ENCODE measurements around a stretch of chr22.

GRCh38 chr22:28338336-28339261, 341.0 kb downstream of the TTC28 start:
- RRBS, result no CpG with 5 or more reads among the region's 14 CpGs

- RRBS, result no CpG with 5 or more reads among the region's 5 CpGs
Observed at GRCh38 chr22:28629370-28630236, 50.0 kb downstream of the TTC28 start.

GRCh38 chr22:28808627-28809125, 36.2 kb downstream of the CCDC117 start:
- RRBS, result no CpG with 5 or more reads among the region's 1 CpG

GRCh38 chr22:28812519-28812825, 40.0 kb downstream of the CCDC117 start:
- RRBS, result no CpG with 5 or more reads among the region's 5 CpGs

- RRBS, result 84% methylated on average over 12 of the region's 33 CpGs
Observed at GRCh38 chr22:29050371-29051318, 11.0 kb downstream of the C22orf31 start.

- RRBS, result no CpG with 5 or more reads among the region's 2 CpGs
Observed at GRCh38 chr22:29053691-29054177, 7.9 kb downstream of the C22orf31 start.

DNA sequence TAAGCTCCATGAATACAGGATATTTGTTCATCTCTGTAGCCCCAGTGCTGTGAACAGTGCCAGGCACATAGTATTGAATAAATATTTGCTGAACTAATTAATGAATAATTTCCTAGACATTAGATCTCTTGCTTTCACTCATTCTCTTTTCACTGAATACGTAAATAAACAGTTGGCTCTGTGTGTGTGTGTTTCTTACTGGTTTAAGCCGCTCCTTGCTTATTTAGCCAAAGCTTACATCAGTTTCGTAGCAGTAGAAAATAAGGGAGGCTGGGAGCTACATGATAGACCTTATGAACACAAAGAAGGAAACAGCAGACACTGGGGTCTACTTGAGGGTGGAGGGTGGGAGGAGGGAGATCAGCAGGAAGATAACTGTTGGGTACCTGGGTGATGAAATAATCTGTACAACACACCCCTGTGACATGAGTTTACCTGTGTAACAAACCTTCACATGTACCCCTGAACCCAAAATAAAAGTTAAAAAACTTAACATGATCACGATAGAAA, 17.3 kb downstream of the KREMEN1 start:
- RRBS, result no CpG with 5 or more reads among the region's 4 CpGs

DNA sequence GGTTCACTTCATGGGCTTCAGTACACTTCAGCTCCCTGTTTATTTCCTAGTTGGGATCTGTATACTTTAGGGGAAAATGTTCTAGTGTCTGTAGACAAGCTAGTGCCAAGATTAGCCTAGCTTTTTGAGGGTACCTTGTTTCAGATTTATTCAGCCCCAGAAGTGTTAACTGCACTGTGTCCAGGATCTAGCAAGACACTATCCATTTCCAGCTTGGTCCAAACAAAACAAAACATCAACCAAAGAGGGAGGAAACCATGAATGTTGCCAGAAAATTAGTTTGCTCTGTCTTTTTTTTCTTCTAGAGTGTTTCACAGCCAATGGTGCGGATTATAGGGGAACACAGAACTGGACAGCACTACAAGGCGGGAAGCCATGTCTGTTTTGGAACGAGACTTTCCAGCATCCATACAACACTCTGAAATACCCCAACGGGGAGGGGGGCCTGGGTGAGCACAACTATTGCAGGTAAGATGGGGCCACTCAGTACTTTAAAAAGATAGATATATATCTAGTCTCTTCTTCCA, 21.2 kb downstream of the KREMEN1 start:
- RRBS, result no CpG with 5 or more reads among the region's 4 CpGs

- RRBS, result 50% methylated on average over 2 of the region's 26 CpGs
Observed at GRCh38 chr22:29202121-29203338, 3.2 kb upstream of the EMID1 start.

DNA sequence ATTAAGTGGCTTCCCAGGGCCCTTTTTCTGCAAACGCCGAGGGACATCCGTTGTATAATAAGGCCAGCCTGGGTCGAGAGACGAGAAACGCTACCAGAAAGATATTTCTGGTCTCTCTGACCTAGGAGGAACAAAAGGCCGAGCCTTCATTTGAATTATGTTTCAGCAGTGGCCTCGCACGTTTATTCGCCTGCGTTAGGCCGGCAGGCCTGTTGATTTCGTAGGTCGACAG, 922 bp downstream of the EWSR1 start:
- RRBS, result 4% methylated on average over 3 of the region's 14 CpGs

GRCh38 chr22:29346608-29347209, 31.2 kb upstream of the RASL10A start:
- RRBS, result no CpG with 5 or more reads among the region's 5 CpGs

DNA sequence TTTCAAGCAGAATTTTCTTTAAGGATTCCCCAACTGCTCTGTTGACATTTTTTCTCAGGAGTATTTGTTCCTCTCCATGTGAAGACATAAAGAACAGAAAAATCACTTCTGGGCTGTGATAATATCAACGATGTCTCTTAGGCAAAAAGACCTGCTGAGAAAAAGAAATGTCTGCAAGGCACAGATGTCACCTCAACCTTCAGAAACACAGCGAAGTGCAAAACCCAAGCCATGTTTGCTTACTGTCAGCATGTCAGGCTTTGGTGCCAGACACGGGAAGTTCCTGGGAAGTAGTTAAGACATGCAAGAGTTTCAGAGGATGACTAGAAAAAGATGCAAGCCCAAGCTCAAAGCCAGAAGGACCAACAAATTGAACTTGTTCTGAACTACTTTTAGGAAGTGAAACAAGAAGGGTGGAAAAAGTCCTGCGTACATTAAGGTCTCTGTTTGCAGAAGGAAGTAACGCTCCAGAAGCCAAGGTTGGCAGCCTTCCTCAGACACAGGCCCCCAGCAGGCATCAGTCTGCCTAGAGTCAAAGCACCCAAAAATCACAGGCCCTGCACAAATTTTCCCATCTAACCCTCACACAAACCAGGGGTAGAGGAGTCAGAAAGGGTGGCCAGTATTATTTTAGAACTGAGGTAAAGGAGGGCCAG, 2.7 kb downstream of the AP1B1 start:
- RRBS, result no CpG with 5 or more reads among the region's 5 CpGs

- RRBS, result no CpG with 5 or more reads among the region's 7 CpGs
Observed at GRCh38 chr22:29481690-29482104, 1.7 kb downstream of the NEFH start.

DNA sequence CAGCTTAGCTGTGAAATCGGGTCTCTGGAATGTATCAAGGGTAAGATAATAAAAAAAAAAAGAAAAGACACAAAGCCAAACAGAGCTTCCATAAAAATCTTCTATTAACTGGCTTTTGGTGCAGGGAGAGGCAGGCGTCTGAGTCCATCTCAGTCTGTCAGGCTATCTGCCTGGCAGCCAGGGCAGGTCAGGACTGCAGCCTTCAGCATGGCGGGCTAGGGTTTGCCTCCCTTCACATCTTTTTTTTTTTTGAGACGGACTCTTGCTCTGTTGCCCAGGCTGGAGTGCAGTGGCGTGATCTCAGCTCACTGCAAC, 28.7 kb downstream of the UQCR10 start:
- RRBS, result no CpG with 5 or more reads among the region's 5 CpGs

- RRBS, result no CpG with 5 or more reads among the region's 6 CpGs
Observed at GRCh38 chr22:30025143-30025775, 55.0 kb upstream of the HORMAD2 start.

DNA sequence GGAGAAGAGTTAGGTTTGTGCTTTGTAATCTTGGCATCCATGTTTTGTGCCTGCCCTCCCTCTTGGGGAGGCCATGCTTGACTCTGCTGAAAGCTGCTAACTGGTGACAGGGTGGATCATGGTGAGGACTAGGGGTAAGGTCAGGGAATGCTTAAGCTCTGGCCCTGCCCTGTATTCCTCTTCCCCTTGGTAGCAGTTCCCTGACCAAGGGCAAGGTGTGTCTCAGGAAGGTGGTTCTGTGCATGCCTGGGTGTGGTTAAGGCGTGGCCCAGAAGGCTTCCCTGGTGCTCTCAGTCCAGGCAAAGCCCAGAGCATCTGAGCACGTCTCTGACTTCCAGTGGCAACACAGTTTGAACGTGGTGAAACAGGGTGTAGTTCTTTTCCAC, 53.2 kb upstream of the HORMAD2 start:
- RRBS, result no CpG with 5 or more reads among the region's 3 CpGs

DNA sequence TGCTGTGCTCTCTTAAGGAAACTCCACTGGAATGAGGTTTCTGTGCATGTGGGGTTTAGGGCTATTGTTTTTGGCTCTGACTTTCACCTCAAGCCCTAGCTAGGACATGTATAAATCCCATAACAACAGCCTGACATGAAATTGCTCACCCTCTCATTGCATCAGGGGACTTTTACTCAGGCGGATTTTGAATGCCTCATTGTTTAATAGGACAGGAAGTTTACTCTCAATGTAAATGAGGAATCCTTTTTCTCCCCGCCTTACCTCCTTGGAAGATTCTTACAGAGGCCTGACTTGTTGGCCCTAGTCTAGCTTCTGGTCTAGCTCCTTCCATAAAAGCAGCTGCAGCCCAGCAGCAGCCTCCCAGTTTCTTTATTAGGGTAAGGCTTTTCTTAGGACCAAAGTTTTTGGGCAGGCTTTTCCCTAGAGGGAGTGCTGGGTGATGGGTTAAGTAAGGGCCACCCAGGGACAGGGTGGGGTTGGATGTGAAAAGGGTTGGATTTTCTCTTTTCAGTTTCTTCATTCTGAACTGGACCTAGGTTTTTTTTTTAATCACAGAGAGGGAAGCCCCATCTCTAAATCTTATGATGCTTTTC, 49.8 kb downstream of the LIF start:
- RRBS, result no CpG with 5 or more reads among the region's 2 CpGs

GRCh38 chr22:30238526-30239074, 8.0 kb downstream of the LIF start:
- RRBS, result no CpG with 5 or more reads among the region's 16 CpGs

DNA sequence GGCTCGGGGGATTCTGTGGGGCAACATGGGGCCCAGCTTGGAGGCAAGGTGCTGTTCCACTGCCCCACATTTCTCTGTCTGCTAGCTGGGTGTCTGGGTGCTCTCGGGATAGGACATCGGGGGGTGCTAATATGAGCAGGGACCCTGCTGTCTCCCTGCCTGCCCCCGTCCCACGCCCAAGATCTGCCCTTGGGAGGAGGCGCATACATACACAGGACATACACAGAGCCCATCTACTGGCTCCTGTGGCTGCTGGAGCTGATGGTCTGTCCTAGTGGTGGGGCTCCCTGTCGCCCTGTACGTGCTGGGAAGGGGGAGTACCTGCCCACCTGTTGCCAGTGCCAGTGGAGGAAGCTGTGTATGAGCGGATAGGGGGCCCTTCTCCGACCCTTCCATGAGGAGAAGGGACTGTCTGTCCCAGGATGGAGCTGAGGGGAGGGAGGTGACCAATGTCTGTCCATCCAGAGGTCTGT, 1.1 kb downstream of the TBC1D10A start:
- RRBS, result no CpG with 5 or more reads among the region's 10 CpGs

DNA sequence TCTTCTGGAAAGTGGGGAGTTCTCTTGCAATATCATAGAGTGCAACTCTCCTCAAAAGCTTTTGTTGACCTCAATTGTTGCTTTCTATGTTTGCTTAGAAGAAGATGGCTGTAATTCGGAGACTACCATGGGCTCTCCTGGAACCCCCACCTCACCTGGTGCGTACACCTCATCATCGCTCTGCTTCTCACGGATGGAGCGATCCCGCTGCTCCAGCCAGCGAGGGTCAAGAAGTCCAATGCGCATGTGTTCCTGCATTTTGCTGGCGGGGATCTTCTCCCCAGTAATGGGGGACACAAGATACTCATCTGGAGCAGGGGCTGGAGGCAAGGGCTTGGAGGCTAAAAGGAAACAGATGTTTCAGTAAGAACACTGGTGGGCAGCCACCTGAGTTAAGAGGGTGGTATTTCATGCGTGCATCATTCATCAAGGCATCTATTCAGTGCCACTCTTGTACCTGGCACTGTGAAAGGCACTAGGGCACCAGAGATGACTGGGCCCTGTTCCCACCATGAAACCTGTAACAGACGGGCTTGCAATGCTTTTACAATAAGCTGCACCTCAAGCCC, 13.4 kb upstream of the TBC1D10A start:
- RRBS, result no CpG with 5 or more reads among the region's 11 CpGs